ENCODE results near the gene GALNT16.

DNA sequence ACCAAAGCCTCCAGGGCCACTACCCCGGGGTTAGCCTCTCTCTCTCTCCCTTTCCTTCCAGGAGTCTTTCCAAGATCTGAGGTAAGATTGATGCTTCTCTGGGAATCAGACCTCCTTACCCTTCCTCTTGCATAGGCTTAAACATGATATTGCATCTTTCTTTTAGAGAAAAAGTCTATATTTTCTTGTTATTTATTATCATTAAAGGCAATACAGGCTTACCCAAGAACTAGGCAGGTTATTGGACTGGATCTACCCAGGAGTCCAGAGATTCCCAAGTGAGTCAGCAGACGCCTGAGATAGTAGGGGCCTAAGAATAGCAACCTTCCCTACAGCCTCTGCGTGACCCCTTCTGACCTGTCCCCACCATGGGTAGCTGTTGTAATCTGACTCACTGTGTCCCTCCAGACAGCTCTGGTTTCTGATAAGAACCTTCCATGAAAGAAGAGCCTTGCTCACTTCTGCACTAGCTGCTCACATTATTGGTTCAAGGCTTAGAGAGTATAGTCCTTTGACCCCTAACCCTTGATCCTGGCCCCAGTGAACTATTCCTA is 172.8 kb downstream of the ZFP36L1 start:
- PRO-cap: no peak
- RAMPAGE, long total RNA, 4 experiments: no peak in any of the 4 experiments

GRCh38 chr14:68630030-68630453 is 162.8 kb downstream of the ZFP36L1 start:
- PRO-cap: no peak
- RAMPAGE, long total RNA, 4 experiments: no peak in any of the 4 experiments

DNA sequence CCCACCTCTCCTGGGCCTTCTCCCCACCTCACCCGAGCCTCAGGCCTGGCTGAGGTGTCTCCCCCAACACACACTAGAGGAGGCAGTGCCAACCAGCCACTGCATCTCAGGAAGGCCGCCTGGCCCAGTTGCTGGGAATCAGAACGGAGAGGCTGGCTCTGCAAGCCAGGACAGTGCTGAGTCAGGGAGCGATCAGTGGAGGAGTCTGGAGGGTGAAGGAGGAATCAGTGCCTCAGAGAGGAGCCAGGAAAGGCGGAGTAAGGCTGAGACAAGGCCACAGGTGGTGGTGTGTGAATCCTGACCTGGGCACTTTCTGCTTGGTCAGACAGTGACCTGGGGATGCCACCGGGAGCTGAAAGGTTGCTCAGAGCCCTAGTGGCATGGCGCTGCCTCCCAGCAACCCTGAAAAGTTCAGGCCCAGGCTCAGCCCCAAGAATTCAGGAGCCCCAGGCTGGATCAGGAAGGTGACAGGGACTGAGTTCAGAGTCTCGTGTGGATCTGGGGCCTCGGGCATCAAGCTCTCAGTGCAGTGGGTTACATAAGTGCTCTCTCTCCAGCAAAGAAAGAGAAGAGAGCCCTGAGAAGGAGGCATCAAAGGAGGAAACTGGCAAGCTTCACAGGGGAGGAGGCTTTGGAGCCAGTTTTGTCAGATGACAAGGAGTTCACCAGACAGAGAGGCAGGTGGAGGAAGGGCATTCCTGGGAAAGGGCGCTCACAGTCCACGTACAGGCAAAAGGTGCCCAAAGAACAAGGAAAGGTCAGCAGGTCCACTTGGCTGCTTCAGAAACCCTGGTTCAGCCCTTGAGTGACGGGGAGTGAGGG is 87.9 kb downstream of the ZFP36L1 start:
- PRO-cap: no peak
- RAMPAGE, long total RNA, 4 experiments: no peak in any of the 4 experiments

DNA sequence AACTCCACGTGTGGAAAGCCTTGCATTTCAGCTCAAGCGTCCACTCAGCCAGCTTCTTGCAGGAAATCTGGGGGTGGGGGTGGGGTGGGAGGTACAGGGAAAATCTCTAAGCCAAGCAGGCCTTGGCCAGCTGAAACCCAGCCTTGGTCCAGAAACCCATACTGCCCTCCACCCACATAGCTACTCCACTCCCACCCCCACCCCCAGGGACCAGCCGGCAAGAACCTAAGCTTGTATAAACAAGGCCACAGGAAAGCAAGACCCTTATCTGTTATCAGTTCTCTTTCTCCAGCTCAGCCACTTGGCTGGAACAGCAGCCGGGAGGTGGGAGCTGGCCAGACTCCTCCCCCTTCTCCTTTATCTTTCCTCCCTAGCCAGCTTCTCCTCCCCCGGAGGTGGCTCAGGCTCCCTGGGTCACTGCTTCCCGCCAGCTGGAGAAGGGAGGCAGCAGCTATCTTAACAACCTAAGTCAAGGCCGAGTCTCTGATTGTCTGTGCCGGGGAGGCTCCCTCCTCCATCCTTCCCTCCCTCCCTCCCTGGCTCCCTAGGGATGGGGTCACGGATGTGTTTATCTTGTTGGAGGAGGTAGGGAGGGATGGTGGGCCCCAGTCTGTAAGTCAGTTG is 30.0 kb downstream of the ZFP36L1 start:
- PRO-cap: no peak
- RAMPAGE, long total RNA, 4 experiments: no peak in any of the 4 experiments

DNA sequence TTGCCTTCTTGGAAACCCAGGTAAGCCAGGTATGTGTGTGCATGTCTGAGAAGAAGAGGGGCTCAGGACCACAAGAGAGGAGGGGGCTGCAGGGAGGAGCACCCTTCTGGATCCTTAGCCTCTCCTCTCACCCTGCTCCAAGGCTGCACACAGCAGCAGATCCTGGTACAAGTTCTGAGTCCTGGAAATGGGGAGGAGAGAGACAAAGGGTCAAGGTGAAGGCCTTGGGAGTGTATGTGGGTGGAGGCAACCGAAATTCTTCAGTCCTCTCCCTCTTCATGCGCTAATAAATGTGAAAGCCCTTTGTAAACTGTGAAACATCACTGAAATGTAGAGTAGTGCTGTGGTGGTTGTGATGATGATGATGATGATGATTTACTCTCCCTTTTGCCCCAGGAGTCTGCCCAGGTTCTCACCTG is 26.2 kb downstream of the ZFP36L1 start:
- PRO-cap: no peak
- RAMPAGE, long total RNA, 4 experiments: no peak in any of the 4 experiments

GRCh38 chr14:68774552-68774910 is 18.3 kb downstream of the ZFP36L1 start:
- PRO-cap: no peak
- RAMPAGE, long total RNA, 4 experiments: no peak in any of the 4 experiments

GRCh38 chr14:68784293-68784953 is 8.4 kb downstream of the ZFP36L1 start:
- PRO-cap: no peak
- RAMPAGE, long total RNA, 4 experiments: no peak in any of the 4 experiments

DNA sequence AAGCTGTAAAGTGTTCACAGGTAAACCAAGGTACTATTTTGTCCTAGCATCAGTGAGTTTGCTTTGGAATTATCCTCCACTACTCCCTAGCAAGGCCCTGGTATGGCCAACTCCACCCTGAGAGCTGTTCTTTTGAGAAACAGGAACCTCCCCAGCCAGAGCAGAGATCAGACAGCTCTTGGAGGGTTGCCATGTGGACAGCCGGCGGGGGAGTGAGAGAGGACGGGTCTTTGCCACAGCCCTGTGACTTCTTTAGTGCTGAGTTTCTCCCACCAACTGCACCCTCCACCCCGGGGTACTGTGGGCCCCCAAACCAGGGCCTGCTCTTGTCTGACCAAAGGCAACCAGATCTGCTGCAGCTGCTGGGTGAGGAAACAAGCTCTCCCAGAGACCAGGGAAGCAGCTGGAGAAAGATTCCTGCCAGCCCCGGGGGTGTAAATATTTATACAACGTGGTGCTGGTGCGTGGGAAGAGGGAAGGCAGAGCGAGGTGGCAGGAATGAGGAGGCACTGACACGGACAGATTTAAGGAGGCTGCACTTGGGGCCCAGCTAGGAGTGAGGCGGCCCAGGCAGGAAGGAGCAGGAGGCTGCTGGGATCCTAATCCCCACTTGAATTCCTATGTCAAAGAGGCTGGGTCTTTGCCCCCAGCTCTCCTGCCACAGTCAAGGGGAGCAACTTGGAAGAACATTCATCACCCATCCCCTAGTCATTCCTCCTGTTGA is 14.3 kb upstream of the ZFP36L1 start:
- PRO-cap: bidirectional peak, plus-strand start at position 553 of the sequence, minus-strand start at position 364 of the sequence
- RAMPAGE, long total RNA, 4 experiments: no peak in any of the 4 experiments

- PRO-cap: no peak
- RAMPAGE, long total RNA, 4 experiments: no peak in any of the 4 experiments
These were observed 30.4 kb upstream of the ZFP36L1 start for GRCh38 chr14:68823177-68823773.

DNA sequence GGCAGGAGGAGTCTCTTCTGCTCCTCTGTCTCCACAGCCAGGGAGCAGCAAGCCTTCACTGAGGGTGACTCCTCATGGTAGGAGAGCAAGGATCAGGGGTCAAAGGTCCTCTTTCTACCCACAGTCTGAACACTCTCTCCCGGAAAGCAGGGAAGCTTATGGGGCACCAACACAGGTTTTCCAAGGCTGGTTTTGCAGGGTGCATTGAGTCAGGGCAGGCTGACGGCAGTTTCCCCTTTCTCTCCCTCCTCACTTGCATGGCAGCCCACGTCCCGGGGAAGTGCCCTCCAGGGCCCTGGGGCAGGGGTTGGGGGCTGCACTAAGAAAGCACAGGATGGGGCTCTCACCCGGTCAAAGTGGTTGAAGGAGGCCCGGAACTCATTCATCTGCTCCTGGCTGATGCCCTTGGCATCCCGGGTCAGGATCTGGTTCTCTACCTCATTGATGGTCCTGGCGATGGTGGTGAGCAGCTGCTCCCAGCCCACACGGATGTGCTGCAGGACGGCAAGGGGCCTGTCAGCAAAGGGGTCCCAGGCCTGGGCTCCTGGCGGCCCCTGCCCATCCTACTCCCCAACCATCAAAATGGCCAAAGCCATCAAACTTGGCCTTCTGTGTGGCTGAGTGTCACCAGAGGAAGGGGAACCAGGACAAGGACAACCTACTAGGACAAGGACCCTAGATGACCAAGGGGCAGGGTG is 86.9 kb upstream of the ZFP36L1 start:
- PRO-cap: no peak
- RAMPAGE, long total RNA, 4 experiments: start-site peak on the minus strand in 1 of 4 experiments, centred at position 397 of the sequence, 153 reads per replicate

DNA sequence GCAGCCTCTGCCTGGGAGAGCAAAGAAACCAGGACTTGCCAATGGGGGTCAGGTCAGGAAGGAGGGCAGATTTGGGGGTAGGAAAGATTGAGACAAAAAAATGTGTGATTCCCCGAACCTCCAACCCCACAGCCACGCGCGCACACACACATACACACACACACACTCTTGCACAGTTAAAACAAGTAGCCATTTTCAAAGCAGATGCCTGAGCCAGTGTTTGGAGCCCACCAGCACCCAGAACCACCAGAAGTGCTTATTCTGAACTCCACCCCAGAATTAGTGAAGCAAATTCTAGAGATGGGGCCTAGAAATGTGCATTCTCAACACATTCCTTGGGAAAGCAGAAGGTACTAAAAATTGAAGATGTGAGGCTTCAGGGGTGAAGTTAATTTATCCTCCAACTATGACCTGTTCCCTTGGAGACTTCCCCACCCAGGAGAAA is 87.5 kb upstream of the ZFP36L1 start:
- PRO-cap: no peak
- RAMPAGE, long total RNA, 4 experiments: no peak in any of the 4 experiments

DNA sequence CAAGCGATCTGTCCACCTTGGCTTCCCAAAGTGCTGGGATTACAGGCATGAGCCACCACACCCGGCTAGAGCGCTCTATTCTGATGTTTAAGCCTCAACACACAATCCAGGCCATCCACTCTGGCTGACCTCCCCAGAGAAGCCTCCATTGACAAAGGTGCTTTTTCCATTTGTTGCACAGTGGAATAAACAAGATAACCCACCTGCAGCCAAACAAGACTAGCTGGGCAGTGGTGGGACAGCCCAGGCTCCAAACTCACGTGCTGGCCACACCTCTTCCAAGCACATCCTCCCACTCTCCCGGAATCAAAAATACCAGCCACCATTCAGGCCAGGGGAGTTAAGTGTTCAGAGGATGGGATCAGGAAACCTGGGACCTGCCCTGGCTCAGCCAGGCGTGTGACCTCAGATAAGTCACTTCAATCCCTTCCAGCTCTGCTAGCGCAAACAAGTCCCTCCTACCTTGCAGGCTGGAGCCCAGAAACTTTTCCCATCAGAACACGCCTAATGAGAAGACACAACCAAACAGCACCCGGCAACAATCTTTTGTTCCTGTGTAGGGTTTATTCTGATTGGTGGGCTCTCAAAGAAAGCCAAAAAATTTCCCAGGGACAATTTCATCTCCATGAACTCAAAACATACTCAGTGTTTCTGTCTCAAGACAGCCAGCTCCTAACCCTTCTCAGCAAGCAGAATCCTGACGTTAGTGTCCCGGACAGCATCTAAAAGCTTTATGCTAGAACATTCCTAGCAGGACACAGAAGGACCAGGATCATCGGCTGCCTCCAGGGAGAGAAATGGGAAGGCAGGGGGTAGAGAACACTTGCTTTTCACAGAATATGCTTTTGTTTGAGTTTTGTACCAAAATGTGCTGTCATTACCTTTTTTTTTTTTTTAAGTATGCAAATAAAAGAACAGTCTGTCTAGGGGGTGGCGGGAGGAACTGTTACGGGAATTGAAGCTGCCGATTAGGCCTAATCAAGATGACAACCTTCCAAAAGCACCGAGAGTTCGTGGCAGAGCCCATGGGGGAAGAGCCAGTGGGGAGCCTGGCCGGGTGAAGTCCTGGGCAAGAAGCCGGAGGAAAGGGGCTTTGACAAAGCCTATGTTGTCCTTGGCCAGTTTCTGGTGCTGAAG is 43.1 kb downstream of the ACTN1 start:
- PRO-cap: bidirectional peak, plus-strand start at position 744 of the sequence, minus-strand start at position 401 of the sequence
- RAMPAGE, long total RNA, 4 experiments: no peak in any of the 4 experiments

DNA sequence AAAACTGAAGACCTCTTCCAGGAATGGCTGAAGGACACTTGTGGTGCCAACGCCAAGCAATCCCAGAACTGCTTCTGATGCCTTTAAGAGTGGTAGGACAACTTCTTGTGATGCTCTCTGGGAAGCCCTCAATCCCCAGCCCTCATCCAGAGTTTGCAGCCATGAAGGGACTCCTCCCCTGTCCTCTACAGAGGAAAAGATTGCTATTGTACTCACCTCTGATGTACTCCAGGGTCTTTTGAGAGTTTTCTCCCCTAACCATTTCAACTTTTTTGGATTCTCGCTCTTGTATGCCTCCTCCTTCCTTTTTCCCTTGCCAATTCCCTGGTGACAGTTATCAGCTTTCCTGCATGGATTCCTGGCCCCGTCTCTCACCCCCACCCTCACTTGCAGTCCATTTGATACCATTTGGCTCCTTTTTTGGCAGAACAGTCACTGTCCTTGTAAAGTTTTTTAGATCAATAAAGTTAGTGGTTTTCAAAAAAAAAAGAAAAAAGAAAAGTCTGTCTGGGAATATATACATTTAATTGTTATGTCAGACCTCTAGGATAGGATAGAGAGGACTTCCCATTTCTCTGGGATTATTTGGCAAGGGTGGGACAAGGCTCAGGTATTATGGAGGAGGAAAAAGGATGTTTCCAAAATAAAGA is 42.2 kb downstream of the ACTN1 start:
- PRO-cap: no peak
- RAMPAGE, long total RNA, 4 experiments: no peak in any of the 4 experiments

- PRO-cap: bidirectional peak, plus-strand start at chr14:68948029, minus-strand start at chr14:68947854
- RAMPAGE, long total RNA, 4 experiments: no peak in any of the 4 experiments
These were observed 31.3 kb downstream of the ACTN1 start for GRCh38 chr14:68947700-68948325.

GRCh38 chr14:68969242-68969785 is 9.8 kb downstream of the ACTN1 start:
- PRO-cap: no peak
- RAMPAGE, long total RNA, 4 experiments: no peak in any of the 4 experiments

DNA sequence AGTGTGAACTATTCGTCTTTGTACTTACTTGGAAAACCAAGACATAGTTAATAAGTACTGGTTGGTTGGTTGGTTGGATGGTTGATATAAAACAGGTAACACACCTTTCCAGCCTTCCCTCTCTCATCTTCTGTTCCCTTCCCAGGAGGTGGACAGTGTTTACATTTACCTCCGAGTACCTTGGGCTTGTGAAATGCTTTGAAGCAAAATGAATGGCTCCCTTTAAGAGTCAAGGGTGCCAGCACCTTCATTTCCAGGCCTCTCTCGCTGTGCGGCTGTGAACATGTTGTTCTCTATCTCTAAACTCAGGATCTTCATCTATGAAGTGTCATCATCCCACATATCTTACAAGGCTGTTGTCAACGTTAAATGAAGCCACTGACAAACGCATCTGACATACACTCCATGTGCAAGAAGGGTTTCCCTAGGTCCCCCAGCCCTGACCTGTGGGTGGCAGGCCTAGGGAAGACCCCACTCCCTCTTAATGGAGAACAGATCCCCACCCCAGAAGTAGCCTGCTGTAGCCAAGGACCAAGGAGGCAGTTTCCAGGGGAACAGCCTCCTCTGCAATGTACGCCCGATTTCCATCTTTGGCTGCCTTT is 7.7 kb downstream of the ACTN1 start:
- PRO-cap: unidirectional peak, minus-strand start at position 266 of the sequence
- RAMPAGE, long total RNA, 4 experiments: no peak in any of the 4 experiments

GRCh38 chr14:69088511-69089002 is 64.4 kb downstream of the DCAF5 start:
- PRO-cap: bidirectional peak, plus-strand start at chr14:69088723, minus-strand start at chr14:69088664
- RAMPAGE, long total RNA, 4 experiments: no peak in any of the 4 experiments

- PRO-cap: no peak
- RAMPAGE, long total RNA, 4 experiments: start-site peak on the minus strand in 1 of 4 experiments, at chr14:69133297-69133650 at its widest, 5 reads per replicate
These were observed 19.7 kb downstream of the DCAF5 start for GRCh38 chr14:69133068-69133824.

DNA sequence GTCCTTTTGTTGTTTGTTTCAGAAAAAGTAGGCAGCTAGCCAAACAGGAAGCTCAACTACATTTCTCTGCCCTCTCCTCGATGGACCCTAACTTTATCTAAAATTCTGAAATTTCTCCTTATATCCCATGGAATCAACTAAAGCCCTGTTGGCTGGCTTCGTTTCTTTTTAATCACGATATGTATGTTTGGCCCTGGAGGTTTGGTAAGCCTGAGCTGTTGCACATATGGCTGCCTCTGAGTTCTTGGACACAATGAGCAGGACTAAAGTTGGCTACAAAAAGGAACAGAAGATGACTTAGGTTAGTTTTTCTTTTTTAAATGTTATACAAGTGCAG is 12.5 kb upstream of the GALNT16 start:
- PRO-cap: unidirectional peak, minus-strand start at position 265 of the sequence; bidirectional peak, plus-strand start outside the sequence, minus-strand start at position 265 of the sequence
- RAMPAGE, long total RNA, 4 experiments: no peak in any of the 4 experiments

DNA sequence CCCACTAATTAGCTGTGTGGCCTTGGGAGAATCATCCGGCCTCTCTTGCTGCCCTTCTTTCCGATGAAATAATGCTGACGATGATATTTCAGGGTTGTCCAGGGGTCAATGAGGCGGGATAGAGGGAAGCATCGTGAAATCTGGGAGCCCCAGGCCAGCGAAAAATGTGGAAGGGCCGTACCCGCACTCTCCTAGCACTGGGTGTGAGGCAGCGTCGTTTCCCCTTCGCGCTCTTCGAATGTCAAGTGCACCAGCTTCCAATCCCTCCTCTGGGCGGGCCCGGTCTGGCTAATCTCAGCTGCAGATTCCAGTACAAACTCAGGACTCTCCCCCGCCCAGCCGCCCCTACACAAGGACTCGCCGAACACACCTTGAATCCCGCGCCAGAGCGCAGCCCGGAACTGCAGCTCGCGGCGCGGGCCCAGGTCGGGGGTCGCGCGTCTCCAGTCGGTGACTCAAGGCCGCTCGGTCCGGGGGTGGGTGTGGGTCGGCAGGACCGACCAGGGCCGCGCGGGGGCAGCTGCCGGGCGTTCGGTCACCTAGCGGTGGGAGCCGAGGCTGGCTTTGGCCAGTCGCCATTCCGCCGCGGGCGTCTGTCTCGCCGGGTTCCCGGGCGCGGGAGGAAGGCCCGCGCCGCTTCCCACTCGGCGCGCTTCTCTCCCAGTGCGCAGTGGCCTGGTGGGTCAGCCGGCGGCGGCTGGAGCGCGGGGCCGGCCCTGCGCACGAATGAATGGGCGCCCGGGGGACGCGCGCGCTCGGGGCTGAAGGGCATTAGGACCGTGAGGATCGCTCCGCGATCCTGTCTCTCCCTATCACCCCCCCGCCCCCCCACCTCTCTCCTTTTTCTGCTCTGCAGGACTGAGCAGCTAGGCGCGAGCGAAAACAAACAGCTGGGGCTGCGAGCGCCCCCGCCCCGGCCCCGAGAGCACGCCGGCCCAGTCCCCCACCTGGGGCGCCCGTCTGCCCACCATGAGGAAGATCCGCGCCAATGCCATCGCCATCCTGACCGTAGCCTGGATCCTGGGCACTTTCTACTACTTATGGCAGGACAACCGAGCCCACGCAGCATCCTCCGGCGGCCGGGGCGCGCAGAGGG is at the start of gene GALNT16:
Gene GALNT16 (plus strand): TSS at position 837 of the 1,096 bp plus-strand sequence.
- PRO-cap: no peak
- RAMPAGE, long total RNA, 4 experiments: start-site peak on the plus strand in 1 of 4 experiments, centred at positions 408 to 873 of the sequence, 18 to 104 reads per replicate